Measurements from ENCODE around the genes C9orf85, GDA, ALDH1A1 and OSTF1.

DNA sequence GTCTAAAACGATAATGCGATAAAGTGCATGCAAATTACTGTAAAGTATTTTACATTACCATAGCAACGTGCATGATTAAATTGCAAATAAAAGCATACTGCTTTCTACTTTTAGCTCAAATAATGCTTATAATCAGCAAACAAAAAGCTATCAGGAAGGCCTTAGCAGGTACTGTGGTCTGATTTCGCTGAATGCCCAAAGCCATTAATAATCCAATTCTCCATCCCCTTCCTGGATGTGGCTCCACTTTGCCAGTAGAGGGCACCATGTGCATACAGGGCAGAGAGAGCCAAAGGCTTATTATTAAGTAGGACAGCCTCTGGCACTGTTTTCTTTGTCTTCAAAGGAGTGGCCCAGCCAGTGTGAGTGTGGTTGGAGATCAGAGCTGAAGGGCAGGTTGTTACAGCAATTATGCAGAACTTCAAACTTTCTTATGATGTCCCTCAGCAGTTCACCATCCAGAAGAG lies 38.5 kb upstream of the CEMIP2 start:
- PRO-cap, result unidirectional peak, plus-strand start at position 360 of the sequence

- PRO-cap, result bidirectional peak, plus-strand start at chr9:71910213, minus-strand start at chr9:71910223
Observed at GRCh38 chr9:71909944-71910703, 869 bp downstream of the ABHD17B start.

GRCh38 chr9:71911376-71912243 lies at the start of gene C9orf85:
C9orf85 (plus strand) TSS chr9:71911639.
- PRO-cap, result bidirectional peak, plus-strand start at chr9:71911639, minus-strand start at chr9:71911193; bidirectional peak, plus-strand start at chr9:71911886, minus-strand start at chr9:71911880; bidirectional peak, plus-strand start at chr9:71912137, minus-strand start at chr9:71911983

- PRO-cap, result no peak
Observed at GRCh38 chr9:72043694-72044509, 16.5 kb downstream of the C9orf57 start.

DNA sequence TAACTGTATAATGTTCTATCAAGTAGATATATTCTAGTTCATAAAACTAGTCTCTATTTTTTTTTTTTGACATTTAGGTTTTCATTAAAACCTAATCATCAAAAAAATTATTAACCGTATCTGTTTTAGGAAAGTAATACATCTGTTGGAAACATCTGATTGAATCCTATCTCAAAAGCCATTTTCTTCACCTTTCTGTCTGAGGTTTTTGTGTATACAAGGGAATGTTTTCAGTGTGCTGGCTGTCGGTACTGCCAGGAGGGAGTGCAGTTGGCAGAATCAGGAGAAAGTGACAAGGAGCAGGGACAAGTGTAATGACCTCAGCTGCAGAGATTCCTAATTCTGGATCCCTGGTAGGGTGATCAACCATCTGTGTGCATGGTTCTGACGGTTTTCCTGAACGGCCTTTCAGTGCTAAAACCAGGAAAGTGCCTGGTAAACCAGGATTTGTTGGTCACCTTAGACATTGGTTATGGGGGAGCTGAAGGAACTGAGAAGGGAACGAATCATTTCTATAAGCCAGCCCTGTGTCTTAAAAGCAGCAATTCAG lies 1.6 kb upstream of the GDA start:
- PRO-cap, result no peak

DNA sequence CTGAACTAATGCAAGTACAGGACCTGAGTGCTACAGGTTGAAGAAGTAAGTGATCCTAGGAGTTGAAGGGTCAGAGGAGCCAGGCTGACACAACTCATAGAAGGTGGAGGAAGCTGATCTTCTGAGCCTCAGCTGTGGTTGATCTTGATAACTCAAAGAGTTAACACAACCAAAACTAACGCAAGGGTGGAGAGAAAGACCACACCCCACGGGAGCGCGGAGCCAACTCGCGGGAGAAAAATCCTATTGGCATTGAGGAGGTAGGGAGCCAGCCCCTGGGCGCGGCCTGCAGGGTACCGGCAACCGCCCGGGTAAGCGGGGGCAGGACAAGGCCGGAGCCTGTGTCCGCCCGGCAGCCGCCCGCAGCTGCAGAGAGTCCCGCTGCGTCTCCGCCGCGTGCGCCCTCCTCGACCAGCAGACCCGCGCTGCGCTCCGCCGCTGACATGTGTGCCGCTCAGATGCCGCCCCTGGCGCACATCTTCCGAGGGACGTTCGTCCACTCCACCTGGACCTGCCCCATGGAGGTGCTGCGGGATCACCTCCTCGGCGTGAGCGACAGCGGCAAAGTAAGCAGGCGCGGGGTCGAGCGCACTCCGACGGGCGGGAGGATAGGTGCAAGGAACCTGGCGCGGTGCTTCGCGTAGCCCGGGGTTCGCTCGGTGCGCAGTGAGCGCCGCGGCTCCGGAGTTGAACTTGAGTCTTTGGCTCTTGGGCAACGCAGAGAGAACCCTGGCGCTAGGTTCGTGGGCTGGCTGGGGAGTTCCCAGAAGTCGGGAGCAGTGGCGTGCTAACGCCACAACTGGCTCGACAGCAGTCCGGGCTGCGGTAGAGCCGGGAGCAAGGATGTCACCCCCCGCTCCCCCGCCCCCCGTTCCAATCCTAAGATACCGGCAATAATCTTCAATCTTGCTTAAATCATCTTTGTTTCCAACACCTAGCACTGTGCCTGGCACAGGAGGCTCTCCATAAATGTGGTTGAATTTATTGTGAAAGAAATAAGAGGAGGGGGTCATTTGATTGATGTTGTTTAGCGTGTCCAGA lies at the start of gene GDA:
GDA (plus strand) TSS at position 324 of the 1,041 bp plus-strand sequence.
- PRO-cap, result no peak

DNA sequence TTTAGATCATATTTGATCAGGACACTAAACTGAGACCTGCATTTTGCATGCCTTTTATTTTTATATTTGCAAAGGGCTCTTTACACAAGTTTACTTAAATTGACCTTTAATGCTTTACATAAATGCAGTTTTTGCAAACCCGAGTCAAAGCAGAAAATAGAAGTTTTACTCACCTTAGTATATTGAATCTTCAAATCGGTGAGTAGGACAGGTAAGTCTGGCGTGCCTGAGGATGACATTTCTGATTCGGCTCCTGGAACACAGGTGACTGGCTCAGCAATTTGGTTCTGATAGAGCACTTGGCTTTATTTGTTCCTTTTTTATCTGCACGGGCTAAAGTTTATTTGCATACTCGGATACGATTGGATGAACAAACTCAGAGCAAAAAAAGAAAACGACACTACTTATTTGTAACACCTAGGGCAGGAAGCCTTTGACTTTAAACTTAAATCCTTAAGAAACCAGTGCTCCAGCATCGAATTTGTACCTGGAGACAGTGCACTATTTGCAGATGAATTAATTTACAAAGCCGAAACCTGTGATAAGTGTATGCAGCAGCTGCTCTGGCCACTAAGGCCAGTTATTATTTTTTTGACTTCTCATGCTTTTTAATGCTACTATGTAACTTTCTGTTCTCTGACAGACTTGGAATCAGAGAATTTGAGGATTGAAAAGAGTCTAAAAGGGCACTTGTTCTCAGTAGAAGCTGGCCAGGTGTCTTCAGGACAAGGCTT lies at the start of gene ALDH1A1:
ALDH1A1 (minus strand) TSS at position 292 of the 734 bp plus-strand sequence.
- PRO-cap, result no peak

DNA sequence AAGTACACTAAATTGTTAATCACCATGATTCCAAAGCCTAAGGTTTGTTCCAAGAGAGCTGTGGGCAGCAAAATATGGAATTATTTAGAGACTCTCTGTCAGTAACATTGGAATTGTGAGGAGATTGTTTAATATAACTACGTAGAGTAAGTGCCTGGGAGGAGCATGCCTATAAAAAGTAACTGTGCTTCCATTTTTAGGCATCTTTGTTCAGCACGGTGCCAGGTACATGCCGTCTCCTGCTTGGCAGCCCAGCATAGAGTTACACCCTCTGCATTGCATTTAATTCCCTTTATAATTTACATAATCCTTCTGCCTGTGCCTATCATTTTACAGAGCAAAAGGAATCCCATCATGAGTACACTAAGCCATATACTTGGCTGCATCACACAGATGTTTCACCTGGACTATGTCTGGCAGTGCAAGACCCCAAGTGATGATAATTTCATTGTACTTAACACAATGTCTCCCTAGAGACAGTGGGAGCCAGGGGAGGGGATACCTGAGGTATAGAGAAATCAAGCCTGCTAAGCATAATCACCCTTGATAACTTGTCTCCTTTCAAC lies 32.2 kb upstream of the ALDH1A1 start:
- PRO-cap, result no peak

GRCh38 chr9:73133858-73134408 lies 17.7 kb upstream of the ANXA1 start:
- PRO-cap, result no peak

- PRO-cap, result no peak
Observed at GRCh38 chr9:73153649-73154645, 2.3 kb downstream of the ANXA1 start.

- PRO-cap, result no peak
Observed at GRCh38 chr9:73156017-73156828, 4.6 kb downstream of the ANXA1 start.

DNA sequence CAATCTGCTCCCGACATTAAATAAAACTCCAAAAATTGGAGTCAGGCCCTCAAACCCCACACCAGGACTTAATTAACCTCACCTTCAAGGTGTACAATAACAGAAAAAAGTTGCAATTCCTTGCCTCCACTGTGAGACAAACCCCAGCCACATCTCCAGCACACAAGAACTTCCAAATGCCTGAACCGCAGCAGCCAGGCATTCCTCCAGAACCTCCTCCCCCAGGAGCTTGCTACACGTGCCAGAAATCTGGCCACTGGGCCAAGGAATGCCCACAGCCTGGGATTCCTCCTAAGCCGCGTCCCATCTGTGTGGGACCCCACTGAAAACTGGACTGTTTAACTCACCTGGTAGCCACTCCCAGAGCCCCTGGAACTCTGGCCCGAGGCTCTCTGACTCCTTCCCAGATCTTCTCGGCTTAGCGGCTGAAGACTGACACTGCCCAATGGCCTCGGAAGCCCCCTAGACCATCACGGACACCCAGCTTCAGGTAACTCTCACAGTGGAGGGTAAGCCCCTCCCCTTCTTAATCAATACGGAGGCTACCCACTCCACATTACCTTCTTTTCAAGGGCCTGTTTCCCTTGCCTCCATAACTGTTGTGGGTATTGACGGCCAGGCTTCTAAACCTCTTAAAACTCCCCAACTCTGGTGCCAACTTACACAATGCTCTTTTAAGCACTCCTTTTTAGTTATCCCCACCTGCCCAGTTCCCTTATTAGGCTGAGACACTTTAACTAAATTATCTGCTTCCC lies 409.3 kb upstream of the RORB start:
- PRO-cap, result no peak

DNA sequence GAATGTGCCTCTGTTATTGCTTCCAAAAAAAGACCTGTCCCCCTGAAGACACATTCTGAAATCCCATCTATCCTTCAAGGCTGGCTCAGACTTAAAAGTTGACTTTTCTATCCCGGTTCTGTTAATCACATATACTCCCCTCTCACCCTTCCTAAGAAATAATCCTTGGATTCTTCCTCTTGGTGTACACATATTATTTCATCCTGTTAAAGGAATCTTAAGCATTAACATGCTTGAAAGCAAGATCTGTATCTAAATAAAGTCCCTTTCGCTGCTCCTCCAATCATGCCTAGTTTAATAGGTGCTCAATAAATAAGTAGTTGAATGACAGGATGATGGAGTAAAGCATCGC lies 217.4 kb upstream of the RORB start:
- PRO-cap, result no peak

- PRO-cap, result no peak
Observed at GRCh38 chr9:74424525-74424724, 72.7 kb upstream of the RORB start.

DNA sequence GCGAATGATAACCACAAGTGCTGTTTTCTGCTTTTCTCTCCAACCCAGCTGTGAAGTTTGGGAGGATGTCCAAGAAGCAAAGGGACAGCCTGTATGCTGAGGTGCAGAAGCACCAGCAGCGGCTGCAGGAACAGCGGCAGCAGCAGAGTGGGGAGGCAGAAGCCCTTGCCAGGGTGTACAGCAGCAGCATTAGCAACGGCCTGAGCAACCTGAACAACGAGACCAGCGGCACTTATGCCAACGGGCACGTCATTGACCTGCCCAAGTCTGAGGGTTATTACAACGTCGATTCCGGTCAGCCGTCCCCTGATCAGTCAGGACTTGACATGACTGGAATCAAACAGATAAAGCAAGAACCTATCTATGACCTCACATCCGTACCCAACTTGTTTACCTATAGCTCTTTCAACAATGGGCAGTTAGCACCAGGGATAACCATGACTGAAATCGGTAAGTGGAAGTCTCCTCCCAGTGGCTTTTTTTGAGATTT lies 145.3 kb downstream of the RORB start:
- PRO-cap, result no peak

DNA sequence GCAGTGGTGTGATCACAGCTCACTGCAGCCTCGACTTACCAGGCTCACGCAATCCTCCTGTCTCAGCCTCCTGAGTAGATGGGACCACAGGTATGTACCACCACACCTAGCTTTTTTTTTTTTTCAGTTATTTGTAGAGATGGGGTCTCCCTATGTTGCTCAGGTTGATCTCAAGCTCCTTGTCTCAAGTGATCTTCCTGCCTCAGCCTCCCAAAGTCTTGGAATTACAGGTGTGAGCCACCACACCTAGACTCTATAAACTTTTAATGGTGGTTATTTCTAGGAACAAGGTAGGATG lies 65.5 kb downstream of the TRPM6 start:
- PRO-cap, result no peak

- PRO-cap, result no peak
Observed at GRCh38 chr9:75087313-75087555, 721 bp downstream of the NMRK1 start.

- PRO-cap, result bidirectional peak, plus-strand start at chr9:75088557, minus-strand start at chr9:75088216; unidirectional peak, minus-strand start at chr9:75088849
Observed at GRCh38 chr9:75088405-75089519, at the start of gene OSTF1. OSTF1 (plus strand) TSS chr9:75088514.

DNA sequence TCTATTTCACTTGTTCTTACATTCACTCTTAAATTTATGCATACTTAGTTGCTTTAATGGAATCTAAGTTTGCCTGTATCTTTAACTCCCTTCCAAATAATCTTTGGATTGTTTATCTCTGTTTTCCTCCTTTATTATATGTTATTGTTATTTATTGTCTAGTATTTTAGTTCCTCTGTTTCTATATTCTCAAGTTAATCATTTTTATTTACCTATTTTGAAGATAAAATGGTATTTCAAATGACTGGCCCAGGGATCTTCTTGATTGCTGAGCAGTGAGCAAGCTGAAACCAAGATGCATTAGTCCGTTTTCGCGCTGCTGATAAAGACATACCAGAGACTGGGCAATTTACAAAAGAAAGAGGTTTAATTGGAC lies 94.7 kb downstream of the OSTF1 start:
- PRO-cap, result no peak

DNA sequence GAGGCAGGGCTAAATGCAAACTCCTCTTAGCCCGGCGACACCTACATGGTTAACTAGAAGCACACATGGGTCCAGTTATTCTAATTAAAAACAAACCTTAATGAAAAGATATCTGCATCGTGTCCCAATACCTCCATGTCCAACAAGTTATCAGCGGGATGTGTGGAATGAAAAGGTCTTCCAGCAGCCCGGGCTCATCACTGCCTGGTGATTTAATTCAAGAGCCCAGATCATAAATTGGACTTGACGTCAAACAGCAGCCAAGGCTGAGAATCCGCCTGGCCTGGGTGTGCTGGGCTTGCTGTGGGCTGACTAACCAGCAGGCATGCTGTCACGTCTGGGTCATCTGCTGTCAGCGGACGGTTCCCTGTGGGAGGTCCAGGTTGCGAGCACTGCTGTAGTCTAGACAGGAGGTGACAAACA lies 289.6 kb downstream of the OSTF1 start:
- PRO-cap, result no peak